Epithelial cell of esophagus (primary cell): ENCODE measurements around the genes IL20 and C4BPB.

GRCh38 chr1:206204744-206205297 lies 1.5 kb downstream of the SRGAP2 start:
- RRBS: no CpG with 5 or more reads among the region's 38 CpGs

DNA sequence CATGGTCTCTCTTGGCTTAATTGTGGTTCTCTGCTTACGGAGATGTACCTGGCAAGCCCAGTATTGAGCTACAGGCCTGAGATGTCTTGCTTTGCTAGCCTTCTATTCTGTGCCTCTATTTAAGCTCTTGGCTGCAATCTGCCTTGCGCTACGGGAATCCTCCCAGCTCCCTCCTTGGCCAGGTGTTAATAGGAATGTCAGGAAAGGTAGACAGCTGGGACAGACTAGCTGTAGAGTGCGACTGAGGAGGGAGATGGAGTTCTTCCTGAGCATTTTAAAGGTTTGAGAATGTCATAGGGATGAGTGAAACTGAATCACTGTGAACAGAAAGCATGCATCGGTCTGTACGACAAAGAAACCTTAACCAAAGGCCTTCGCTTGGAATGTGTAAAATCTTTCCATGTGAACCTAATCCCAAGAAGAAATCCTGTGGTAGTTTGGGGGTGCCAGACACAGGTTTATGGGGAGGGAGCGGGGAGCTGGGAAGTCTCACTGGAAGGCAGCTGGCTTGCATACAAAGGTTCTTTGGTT lies 10.4 kb upstream of the IKBKE start:
- RRBS: no CpG with 5 or more reads among the region's 8 CpGs

DNA sequence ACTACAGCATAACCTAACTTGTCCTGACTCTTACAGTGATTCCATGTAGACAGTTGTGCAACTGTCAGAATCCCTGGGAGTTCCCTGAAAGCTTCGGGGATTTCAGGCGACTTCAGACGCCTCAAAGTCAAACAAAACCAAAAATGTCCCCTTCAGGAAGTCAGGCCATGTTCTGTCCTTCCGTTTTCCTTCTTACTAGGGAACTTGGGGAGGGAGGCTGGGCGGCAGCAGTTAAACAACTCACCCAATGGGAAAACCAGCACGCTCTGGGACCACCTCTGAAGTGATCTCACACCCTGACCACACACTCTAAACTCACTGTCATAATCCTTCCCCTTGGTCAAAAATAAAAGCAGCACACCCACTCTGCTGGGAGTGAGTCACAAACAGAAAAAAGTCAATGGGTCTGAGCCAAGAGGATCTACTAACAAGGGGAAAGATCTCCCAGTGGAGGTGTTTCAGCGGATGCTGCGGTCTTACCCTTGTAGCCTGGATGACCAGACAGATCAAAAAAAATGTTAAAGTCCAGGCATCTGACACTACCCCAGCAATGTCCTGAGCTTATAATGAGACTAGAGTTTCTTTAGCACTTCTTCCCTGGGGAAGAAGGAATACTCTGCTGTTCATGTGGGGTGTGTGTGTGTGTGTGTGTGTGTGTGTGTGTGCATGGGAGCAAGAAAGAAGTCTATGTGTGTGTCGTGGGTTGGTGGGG lies 3.3 kb upstream of the RASSF5 start:
- RRBS: no CpG with 5 or more reads among the region's 9 CpGs

DNA sequence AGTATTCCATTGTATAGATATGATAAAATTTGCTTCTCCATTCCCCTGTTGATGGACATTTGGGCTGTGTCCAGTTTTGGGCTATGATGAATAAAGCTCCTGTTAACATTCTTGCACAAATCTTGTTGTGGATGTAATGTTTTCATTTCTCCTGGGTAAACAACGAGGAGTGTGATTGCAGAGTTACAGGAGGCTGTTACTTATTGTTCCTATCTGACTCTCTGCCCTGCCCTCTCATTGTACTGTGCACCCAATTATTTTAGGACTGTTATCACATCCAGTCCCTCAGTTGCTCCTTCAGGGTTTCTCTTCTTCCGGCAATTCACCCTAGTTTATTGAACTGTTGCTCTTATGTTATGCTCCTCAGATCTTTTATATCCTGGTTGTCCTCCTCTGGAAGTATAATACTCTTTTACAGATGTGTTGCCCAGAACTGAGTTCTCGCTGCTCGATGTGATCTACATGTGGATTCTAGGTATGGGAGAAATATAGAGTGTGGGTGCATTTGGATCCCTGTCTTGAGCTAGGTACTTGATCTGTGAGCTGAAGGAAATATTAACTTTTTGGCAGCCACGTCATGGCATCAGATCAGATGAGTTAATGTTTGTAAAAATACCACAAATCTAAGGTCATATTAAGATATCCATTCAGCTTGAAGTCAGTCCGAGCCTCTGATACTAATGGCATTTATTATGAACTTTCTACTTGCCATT lies 24.4 kb downstream of the MAPKAPK2 start:
- RRBS: no CpG with 5 or more reads among the region's 6 CpGs

GRCh38 chr1:206710093-206710485 lies 25.4 kb downstream of the MAPKAPK2 start:
- RRBS: no CpG with 5 or more reads among the region's 3 CpGs

- RRBS: no CpG with 5 or more reads among the region's 6 CpGs
These were observed 40.0 kb upstream of the IL19 start for GRCh38 chr1:206730516-206730933.

- RRBS: no CpG with 5 or more reads among the region's 15 CpGs
These were observed 33.5 kb upstream of the IL19 start for GRCh38 chr1:206736876-206737670.

DNA sequence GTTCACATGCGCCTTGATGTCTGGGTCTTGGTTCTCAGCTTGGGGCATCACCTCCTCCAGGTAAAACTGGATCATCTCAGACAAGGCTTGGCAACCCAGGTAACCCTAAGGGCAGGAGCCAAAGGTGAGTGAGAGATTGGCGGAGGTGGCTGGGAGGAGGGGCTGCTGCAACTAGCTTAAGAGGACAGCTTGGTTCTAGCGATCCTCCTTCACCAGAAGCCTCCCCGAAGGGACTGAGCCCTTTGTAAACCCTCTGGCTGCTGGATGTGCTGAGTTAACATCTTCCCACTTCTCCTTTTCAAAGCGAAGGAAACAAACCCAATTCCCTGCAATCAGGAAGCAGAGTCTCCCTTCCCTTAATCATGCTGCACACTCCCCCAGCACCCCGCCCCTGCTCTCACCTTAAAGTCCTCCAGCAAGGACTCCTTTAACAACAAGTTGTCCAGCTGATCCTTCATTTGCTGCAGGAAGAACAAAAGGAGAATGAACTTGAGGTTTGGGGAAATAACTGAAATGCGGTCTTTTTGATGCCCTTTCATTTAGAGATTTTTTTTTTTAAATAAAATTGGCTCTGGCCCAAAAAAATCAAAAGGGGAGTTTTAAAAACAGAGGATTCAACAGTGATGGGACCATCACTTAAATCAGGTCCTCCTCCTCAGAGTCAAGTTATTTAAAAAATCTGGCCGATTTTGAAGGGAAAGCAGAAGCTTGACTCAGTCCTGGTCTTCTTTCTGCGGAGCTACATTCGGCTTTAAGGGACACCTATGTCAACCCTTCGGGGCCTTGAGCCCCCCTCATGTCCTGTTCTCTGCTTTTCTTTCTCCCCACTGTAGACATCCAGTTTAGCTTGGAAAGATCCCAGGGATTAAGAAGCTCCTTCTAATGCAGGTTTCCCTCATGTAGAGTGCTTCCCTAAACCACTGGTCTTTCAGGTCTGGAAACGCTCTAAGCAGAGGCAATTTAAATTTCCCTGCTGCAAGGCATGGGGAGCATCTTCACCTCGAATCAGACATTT lies 689 bp downstream of the IL19 start:
- RRBS: no CpG with 5 or more reads among the region's 13 CpGs

DNA sequence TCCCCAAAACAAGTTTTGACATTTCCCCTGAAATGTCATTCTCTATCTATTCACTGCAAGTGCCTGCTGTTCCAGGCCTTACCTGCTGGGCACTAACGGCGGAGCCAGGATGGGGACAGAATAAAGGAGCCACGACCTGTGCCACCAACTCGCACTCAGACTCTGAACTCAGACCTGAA lies at the start of gene IL20:
TSS of gene IL20 (plus strand) at position 152 of the 179 bp plus-strand sequence.
- RRBS: no CpG with 5 or more reads among the region's 4 CpGs

DNA sequence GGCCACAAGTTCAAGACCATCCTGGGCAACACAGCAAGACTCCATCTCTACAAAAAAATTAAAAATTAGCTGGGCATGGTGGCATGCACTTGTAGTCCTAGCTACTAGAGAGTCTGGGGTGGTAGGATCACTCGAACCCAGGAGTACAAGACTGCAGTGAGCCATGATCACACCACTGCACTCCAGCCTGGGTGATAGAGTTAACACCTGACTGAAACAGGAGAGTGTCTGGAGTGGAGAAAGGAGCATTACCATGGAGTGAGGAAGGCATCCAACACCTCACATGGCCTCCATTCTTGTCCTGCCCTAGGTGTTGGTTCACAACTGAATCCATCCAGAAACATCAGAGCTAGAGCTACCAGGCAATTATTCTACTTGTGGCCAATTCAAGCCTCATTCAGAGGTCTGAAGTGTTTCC lies 345 bp downstream of the FCMR start:
- RRBS: no CpG with 5 or more reads among the region's 1 CpG

DNA sequence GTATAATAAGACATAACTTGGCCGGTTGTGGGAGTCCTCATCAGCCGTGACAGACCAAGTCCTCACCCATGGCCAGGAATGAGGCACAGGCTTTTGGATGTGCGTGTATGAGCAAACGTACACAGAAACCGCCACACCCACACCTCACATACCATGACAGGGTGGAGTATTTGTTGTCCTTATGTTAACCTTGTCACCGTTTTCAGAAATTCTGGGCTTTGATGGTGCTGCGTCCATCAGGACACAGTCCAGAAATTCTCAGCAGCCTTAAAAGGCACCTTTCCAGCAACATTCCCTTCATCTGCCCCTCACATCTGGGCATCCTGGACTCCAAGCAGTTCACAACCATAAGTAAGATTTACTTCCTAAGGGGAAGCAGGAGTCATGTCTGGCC lies 12.4 kb downstream of the C1orf116 start:
- RRBS: no CpG with 5 or more reads among the region's 7 CpGs

GRCh38 chr1:207042841-207043664 lies 8.0 kb downstream of the YOD1 start:
- RRBS: no CpG with 5 or more reads among the region's 5 CpGs

DNA sequence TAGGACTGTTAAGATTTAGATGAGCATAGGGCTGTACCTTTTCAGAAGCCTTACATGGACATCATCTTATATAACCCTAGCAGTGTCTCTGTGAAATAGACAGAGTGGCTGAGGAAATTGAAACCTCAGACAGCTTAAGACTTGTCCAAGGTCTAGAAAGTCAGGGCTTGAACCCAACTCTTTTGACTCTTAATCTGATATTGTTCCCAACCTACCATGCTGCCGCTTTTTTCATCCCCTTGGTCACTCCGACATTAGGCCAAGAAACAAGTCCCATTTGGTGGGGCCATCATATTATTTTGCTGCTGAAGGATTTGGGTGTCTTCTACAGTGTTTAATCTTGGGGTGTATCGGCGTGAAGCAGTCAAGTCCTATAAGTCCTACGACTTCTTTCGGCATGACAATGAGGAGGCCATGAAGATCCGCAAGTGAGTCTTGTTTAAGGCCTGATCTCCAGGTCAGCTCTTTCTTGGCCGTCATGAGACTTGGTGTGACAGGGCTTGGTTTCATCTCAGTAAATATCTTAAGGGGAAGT lies 9.3 kb downstream of the PFKFB2 start:
- RRBS: no CpG with 5 or more reads among the region's 8 CpGs

DNA sequence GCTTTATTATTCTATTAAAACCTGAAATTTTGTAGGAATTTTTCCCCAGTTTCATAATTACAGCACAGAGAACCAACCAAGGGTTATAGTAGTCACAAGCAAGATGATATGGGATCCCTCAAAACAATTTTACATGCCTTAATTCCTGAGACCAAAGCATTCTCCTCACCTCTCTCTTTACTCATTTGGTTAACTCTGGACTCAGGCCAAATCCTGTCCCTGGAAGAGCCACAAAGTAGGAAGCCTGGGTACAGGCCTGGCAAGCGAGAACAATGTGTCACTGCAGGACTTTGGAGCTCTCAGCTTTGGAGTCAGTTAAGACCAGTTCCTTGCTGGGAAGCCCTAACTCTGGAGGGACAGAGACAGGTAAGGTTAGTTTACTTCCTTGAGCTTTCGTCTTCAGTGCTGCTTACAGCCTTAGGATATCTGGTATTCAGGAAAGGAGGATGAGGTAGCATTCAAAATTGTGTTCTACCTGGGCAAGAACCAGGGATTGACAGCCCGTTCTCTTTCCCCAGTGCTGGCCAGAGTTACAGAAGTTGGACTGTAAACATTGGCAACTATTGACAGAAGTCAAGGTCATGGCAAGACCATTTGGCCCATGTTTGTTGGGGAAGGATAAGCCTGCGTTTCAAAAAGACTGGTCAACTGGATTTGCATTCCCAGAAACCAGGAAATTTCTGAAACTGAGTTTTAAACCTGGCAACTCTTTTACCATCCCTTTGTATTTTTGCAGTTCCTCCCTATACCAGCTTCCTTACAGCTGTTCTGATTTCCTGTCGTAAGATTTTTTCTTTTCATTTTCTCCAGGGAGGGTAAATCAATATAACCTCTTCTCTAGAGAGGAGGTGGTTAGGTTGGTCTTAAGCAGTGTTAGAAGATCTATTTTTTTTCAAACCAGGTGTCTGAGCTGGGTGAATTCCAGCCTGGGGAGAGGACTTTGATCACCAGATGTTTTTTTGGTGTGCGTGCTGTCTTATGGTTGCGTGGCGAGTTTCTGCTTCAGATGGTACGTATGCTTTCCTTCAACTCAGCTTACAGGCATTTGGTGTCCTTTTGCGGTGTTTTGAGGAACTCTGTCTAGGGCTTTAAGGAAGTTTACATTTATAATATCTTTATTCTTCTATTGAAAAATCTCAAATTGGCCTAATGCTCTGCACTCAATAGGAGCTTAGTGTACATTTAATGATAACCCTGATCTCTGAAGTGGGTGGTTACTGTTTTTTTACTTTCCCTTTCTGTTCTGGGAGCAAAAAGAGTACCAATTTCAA lies at the start of gene C4BPB:
TSS of gene C4BPB (plus strand) at position 280 of the 1,271 bp plus-strand sequence.
- RRBS: no CpG with 5 or more reads among the region's 10 CpGs

- RRBS: no CpG with 5 or more reads among the region's 4 CpGs
These were observed 11.7 kb upstream of the CD55 start for GRCh38 chr1:207309640-207310300.

- RRBS: no CpG with 5 or more reads among the region's 5 CpGs
These were observed 7.6 kb downstream of the CD55 start for GRCh38 chr1:207328763-207329697.

DNA sequence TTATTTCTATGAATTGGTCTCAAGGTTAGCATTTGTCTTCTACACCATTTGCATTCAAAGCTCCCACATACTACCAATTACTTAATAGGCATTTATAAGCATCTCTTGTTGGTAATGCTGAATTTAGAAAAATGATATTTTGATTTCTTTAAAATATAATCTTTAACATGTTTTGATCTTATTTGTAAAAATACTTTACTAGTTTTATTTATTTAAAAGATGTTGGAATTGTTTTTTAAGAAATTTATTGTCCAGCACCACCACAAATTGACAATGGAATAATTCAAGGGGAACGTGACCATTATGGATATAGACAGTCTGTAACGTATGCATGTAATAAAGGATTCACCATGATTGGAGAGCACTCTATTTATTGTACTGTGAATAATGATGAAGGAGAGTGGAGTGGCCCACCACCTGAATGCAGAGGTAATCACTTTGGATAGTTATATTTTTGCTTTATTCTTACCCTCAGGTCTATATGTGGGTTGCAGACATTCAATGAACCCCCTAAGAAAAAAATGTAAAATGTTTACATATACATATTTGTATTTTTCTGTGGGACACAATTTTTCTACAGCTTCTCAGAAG lies 9.5 kb downstream of the CD55 start:
- RRBS: no CpG with 5 or more reads among the region's 2 CpGs

DNA sequence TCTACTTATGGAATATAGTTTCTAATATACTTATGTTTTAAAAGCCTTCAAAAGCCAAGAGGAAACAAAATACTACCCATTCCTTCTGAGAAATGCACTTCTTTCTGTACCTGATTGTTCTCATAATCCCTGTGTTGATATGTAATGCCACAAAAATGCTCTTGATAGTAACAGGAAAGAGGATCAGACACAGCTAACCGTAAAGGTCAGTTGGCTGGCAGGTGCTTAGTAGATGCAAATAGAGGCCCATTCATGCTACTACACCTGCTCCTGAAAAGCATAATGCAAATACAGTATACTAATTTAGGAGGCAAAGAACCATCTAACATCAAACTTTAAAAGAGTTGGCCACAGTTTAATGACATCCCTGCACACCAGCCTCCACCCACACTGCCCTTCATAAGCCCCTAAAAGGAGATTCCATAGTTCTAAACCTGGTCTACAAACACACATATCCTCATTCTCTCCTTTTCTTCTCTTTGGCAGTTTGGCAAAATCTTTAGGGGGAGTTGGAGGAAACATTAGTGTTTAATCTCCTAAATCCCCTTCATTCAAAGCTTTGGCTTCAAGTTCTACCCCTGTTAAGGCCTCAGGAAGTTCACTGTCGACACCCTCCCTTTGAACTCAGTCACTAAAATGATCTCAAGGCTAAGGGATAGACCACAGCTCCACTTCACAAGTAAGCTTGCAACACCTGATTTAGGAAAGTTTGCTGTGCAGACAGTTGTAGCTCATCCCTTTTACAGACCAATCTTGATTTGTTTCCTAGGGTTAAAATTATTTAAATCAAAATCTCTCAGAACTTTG lies 2.9 kb upstream of the CD46 start:
- RRBS: no CpG with 5 or more reads among the region's 2 CpGs